ENCODE data around the genes ARL8A, PTPN7 and OPTC.

- RRBS, result under 1% methylated on average over 47 of the region's 72 CpGs
These were observed at the start of gene ARL8A for GRCh38 chr1:202144412-202144948. Gene ARL8A, minus strand, starts transcription at chr1:202144737.

GRCh38 chr1:202160279-202161081 is at the start of gene PTPN7:
Gene PTPN7, minus strand, starts transcription at chr1:202160602.
- RRBS, result no CpG with 5 or more reads among the region's 19 CpGs

DNA sequence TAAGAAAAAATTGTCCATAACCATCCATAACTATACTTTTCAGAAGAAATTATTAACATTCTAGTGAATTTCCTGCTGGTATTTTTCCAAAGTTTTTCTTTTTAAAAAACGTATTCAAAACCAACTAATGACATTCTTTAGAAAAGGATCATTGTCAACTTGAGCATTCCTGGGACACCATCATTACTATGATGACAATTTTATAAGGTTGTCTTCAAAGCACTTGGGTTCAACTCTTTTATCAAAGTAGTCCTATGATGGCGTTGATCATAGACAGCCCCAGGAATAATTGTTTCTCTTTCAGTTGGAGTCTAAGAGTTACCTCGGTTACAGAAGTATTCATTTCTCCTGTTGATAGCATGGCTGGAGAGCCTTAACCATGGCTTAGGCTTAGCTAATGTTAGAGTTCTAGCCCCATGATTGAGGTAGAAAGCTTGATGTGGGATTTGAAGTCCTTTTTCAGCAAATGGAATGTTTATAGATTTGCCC is 159.0 kb downstream of the PPP1R12B start:
- RRBS, result no CpG with 5 or more reads among the region's 3 CpGs

DNA sequence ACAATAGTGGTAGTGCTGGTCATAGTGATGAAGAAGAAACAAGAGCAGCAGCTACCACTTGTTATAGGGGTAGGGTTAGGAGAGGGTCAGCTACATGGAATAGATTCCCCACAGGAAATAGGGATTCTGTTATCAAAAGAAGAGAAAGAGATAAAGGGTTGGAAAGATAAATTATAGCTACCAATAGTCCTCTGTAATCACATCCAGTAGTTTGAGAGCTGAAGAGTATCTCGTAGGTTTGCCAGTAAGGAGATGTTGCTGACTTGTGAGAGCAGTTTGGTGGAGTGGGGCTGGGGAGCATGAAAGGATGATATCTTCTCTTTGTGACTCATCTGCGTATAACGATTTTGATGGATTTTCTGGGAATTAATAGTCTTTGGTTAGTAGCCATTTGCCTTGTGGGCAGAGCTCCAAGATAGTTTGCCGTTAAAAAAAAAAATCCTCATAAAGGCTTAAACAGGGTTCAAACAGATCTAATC is 167.7 kb downstream of the PPP1R12B start:
- RRBS, result no CpG with 5 or more reads among the region's 4 CpGs

DNA sequence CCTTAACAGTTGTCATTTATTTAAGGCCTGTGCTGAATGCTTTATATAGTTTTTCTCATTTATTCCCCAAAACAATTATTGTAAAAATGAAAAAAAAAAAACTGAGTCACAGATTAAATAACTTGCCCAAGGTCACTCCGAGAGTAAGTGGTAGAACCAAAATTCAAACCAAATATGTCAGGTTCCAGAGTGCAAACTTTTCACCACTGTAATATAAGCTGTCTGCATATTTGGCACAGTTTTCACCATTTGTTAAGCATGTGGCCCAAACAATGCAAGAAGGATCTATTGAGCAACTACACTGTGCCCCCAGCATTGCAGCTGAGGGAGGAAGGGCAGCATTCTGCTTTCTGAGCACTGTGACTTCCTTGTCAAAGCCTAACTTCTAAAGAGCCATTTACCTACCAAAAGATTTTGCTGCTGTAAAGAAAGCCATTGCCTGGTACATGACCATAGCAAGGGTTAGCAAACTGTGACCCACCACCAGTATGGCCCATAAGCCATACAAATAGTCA is 133.5 kb downstream of the SYT2 start:
- RRBS, result no CpG with 5 or more reads among the region's 1 CpG

DNA sequence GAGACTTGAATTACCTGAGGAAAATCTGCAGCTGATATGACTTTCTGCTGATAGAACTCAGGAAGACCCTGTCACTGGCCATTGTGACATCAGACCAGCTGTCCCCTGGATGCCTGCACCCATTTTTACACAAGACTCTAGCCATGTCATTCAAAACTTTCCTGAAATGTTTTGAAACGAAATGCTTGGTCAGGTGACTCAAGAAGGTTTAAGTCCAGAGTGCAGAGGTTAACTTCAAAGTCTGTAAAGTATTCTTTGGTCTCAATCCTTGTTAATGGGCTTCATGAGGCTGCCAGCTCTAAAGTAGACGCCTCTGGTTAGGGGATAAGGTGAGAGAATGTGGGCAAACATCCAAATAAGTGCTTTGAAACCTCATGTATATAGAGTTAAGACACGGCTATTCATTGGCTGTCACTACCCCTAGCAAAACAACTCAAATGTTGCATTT is 26.3 kb downstream of the RABIF start:
- RRBS, result no CpG with 5 or more reads among the region's 3 CpGs

GRCh38 chr1:202966305-202967149 is 530 bp downstream of the CYB5R1 start:
- RRBS, result 2% methylated on average over 9 of the region's 35 CpGs

- RRBS, result no CpG with 5 or more reads among the region's 6 CpGs
These were observed 17.2 kb downstream of the ADORA1 start for GRCh38 chr1:203144685-203145119.

DNA sequence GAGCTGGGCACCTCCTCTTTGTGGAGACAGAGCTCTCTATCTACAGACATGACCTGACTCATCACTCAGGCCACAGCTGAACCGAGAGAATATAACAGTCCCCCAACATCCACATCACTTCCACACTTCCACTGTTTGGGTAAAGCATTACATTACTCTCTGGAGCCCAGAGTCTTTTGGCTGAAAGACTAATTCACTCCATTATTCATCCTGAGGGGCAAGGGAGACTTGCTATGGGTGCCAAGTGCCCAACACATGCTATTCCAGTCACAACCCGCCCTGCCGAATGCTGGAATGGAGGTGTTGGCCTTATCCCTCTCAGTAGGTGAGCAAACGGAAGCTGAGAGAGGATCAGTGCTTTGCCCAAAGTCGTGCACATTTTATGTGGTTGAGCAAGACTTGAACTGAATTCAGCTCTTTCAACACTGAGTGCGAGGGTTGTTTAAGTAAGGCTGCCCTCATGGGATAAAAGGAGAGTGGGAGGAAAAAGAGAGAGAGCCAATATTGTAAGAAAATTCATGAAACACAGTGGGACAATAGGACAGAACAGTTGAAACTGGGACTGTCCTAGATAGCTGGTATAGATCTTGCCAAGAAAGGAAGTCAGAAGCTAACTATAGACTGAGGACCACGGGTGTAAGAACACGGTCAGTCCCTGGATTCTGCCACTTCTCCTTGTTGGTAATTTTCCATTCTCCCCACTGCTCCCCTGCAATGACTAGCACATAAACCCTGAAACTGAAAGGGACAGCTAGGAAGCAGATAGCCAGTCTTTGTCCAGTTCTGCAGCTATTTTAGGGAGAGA is 13.5 kb upstream of the CHI3L1 start:
- RRBS, result no CpG with 5 or more reads among the region's 8 CpGs

DNA sequence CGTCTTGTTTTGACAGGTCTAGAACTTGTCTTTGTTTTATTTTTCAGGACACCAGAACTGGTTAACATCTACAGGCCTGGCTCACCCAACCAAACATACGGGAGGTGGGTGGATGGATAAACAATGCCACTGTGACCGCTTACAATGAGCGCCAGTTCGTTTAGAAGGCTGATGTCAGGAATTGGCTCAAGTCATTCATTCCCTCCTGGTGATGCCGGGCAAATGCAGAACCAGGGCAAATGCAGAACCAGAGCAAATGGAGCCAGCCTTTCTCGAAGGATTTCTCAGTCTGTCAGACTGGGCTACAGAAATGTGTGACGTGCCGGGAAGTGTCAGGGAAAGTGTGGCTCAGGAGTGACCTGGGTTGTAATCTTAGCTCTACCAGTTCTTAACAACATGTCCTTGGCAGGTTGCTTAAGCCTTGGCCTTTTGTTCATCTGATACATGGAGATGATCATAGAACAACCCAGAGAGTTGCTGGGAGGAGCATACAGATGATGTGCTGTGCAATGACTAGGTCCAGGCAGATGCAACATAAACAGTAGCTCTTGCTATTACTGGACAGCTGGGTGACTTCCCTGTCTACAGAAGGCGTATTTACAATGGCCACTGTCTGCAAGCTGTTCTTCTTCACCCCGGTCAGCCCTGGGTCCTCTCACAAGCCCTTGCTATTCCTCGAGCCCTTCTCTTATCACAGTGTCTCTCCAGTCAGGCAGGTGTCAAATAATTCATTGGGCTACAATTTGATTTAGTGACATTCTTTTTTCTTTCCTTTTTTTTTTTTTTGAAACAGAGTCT is 30.4 kb upstream of the BTG2 start:
- RRBS, result no CpG with 5 or more reads among the region's 12 CpGs

DNA sequence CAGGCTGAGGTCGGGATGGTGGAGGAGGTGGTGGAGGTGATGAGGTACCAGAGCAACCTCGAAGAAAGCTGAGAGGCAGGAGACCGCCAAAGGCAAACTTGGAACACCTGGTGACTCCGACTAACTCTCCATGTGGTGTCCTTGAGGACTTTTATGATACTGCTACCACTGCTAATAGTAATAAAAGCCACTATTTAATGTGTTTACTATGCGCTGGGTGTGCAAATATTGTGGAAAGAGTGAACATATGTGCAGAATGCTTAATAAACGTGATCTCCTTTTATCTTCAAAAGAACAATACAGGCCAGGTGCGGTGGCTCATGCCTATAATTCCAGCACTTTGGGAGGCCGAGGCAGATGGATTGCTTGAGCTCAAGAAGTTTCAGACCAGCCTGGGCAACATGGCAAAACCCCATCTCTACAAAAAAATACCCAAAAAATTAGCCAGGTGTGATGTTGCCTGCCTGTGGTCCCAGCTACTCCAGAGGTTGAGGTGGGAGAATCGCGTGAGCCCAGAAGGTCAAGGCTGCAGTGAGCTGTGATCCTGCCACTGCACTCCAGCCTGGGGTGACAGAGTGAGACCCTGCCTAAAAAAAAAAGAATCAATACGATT is 16.7 kb upstream of the BTG2 start:
- RRBS, result no CpG with 5 or more reads among the region's 11 CpGs

GRCh38 chr1:203308372-203308508 is 2.9 kb downstream of the BTG2 start:
- RRBS, result no CpG with 5 or more reads among the region's 2 CpGs

DNA sequence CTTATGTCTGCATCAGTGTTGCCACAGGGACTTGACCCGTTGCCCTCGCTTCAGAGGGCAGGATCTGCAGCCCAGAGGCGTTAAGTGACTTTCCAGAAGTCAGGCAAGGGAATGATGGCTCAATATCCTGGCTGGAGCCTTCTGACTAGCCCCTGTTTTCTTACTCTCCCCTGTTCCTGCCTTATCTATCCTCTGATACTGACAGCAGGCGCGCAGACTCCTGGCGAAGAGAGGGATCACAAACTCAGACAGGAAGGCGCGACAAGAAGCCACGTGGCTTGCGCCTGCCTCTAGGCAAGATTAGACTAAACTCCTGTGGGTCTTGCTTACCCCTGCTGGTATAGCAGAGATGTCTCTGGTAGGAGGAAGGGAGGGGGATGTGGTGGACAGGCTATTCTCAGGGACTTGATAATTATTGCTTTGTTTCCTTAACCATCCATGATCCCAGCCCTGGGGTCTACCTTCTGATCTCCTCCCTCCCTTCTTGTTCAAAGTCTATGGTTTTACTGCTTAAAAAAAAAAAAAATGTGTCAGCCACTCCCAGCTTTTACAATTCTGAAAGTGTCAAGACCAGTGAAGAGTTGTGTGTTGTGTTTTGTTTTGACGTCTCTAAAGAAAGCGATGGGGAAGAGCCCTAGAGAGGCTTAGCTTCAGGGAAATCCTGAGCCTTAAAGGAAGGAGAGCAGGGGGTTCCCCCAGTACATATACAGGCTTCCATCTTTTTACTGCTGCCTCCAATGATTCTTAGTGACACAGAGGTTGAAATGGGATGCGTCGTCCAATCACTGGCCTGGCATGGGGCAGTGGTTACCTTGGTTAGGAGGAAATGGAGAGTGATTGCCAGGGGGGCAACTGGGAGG is 13.7 kb upstream of the FMOD start:
- RRBS, result no CpG with 5 or more reads among the region's 14 CpGs

- RRBS, result no CpG with 5 or more reads among the region's 12 CpGs
These were observed 10.5 kb upstream of the PRELP start for GRCh38 chr1:203464884-203465674.

GRCh38 chr1:203493913-203494288 is at the start of gene OPTC:
Gene OPTC, plus strand, starts transcription at chr1:203494153.
- RRBS, result no CpG with 5 or more reads among the region's 5 CpGs

DNA sequence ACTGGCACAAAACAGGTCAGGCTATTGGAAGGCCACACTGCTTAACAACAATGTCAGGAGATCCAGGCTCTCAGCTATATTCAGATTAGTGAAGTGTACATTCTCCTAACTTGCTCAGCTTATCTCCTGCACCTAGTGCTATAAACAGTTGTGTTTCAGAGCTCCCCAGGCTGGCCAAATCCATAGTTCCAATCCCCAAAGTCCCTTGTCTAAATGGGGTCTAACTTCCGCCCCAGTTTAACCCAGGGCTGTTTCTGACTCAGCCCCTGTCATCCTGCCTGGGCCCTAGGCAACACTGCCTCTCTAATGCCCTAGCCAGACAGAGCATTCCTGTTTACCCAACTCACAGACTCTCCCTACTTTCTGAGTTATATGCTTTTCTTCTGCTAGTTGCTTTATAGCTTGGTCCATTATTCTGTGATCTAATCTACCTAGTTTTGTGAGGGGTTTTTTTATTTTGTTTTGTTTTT is 18.4 kb downstream of the ATP2B4 start:
- RRBS, result no CpG with 5 or more reads among the region's 1 CpG

DNA sequence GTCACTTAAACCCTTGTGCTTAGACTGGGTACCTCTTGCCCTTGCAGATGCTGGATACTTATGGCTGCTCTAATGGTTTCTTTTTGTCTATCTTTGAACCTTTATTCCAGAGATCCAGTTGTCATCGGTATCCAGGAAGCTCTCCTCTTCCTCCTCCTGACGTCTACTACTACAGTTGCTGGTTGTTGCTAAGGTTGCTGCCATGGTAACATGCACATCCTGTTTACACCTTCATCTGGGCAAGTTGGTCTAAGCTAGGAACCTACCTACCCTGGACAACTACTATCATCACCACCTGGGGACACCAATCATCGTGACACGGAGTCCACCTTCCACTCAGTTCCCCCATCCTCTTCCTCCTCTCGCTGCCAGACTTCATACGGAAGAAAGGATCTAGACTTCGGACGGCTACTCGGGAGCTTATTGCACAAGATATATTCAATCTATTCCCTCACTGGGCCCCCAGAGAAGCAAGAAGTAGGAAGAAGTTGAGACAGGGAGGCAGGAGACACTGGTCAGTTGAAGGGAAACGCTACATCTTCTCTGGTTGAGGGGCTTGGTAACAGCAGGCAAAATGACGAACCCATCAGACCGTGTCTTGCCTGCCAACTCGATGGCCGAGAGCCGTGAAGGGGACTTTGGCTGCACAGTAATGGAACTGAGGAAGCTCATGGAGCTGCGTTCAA is 56.1 kb downstream of the ATP2B4 start:
- RRBS, result no CpG with 5 or more reads among the region's 16 CpGs

- RRBS, result no CpG with 5 or more reads among the region's 11 CpGs
These were observed 14.2 kb upstream of the SNRPE start for GRCh38 chr1:203846981-203847821.

DNA sequence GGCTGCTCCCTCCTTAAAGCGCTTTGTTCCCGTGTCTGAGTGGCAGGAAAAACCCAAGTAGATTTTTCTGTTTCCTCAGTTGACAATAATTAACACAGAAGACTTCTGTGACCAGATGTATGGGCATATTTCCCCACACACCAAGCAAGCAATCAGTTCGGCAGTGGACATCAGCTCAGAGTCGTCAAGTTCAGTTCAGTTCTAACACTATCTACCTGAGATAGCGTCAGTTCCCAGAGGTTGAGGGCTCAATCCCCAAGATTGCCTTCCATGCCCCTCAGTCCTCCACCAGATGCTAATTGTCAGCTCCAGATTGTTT is 4.0 kb downstream of the SNRPE start:
- RRBS, result no CpG with 5 or more reads among the region's 5 CpGs

GRCh38 chr1:204041813-204042169 is 31.1 kb upstream of the SOX13 start:
- RRBS, result no CpG with 5 or more reads among the region's 5 CpGs

All from skeletal muscle cell (primary cell).